Metastatic Liver Carcinoma in the Adrenal Gland (tissue), 2 donors: ENCODE measurements around a stretch of chr17.

GRCh38 chr17:44462889-44463276 lies 40.3 kb downstream of the GPATCH8 start:
- PRO-cap, 2 experiments: no peak in any of the 2 experiments

DNA sequence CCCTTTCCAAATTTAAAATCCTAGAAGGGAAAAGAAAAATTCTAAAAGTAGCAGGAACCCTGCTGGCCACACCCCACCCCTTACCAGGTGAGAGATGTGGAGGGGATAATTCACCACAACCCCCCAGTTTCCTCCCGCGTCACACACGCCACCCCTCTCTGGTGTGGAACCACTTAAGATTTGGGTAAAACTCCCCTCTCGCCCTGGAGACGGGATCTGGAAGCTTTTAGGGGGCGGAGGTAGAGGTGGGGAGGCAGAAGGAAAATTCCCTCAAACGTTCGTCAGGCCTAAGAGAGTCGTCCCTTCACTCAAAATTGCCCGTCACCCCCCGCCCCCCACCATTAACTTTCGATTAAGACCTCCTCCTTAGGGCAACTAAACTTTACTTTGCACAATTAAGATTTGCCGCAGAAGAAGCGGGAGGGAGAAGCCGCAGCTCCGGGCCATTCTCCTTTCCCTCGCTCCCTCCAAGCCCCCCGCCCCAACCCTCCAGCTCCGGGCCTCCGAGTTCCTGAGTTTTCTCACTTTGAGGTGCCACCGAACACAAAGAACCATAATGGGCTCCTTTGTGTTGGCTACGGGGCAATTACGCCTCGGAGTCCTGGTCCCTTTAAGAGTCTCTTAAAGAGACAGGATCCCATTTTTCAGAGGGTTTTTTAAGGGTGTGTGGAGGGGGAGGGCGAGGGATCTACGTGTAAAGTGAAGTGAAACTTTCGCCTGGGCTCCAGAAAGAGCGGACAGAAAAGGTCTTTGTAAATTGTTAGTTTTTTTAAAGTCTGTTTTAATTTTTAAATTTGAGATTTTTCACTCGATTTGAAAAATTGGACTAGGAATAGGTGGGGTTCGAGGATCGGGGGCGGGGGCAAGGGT lies 953 bp upstream of the FZD2 start:
- PRO-cap, 2 experiments: no peak in any of the 2 experiments

DNA sequence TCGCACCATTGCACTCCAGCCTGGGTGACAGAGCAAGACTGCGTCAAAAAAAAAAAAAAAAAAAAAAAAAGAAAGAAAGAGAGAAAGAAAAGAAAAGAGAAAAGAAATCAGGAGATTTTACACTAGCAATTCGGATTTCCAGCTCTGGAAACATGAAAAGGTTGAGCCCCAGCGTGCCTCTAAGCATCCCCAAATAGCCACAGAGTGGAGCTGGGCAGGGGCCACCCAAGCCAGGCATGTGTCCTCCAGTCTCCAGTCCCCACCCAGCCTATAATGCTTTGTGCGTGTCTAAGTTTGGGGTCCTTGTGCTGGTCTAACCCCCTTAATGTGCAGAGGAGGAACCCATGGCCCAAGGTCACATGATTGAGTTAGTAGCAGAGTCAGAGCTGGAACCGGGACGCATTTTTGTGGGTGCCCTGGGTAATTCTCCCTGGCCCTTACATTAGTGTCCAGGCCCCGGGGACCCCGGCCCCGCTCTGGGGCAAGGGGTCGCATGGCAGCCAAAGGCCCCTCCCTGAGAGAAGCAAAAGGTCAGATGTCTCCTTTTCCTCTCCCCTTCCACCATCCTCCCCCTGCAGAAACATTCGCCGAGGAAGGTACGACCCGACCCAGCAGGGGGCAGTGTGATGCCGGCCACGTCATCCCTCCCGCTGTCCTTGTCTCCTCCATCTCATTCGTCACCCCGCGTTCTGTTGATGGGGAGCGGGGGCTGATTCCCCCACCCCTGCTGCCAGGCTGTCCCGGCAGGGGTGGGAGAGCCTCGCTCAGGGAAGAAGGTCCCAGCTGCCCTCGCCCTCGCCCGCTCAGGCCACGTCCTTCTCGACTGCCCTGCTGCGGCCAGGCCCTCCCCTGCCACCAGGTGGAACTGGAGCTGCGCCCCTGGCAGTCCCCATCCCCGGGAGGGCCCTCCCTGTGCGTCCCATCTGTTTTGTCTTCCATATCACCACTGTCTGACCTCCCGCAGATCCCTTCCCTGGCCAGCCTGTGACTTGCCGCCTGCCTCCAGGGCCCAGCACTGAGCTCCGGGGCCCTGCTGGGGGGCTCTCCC lies 20.2 kb downstream of the ADAM11 start:
- PRO-cap, 2 experiments: no peak in any of the 2 experiments

DNA sequence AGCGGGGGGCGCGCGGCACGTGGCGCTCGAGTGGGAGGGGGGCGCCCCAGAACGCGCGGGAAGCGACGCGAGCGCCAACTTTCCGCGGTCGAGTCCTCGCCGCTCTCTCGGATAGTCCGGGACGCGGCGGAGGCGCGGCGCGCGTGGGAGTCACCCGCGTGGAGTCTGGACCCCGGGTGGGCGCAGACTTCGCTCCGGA lies 153 bp upstream of the GJC1 start:
- PRO-cap, 2 experiments: no peak in any of the 2 experiments

- PRO-cap, 2 experiments: peak in 1 of 2 experiments; most common minus-strand start chr17:44911654 (in 1)
Measured at GRCh38 chr17:44911094-44911846, 4.0 kb downstream of the GFAP start.

DNA sequence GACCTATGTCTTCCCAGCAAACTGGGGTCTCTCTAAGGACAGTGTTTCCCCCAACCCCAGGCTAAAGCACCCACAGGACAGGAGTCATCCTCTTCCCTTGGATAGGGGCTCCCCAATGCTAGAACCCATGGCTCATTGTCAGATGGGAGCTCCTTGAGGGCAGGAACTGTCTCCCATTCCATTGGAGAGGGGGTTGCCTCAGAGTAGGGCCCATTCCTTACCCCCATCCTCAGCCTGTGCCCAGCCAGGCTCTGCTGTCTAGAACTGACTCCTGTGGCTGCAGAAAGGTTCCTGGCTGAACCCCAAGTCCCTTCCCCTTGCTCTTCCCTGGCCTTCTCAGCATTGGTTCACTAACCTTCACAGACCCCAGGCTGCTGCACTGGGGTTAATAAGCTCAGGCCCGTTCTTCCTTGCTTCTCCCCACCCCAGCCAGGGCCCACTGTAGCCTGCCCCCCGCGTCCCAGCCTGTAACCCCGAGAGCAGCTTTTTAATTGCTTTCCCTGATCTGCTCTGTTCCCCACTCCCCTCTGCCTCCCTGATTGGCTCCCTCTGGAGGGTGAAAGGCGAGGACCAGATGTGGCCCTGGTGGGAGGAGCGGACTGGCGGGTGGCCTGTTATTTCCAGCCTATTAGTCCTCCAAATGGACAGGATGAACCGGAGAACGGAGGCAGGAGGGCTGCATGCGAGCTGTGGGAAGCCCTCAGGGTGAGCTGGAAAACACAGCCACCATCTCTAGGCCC lies 5.9 kb upstream of the GFAP start:
- PRO-cap, 2 experiments: no peak in any of the 2 experiments

GRCh38 chr17:44965867-44966195 lies 2.3 kb downstream of the C1QL1 start:
- PRO-cap, 2 experiments: no peak in any of the 2 experiments

DNA sequence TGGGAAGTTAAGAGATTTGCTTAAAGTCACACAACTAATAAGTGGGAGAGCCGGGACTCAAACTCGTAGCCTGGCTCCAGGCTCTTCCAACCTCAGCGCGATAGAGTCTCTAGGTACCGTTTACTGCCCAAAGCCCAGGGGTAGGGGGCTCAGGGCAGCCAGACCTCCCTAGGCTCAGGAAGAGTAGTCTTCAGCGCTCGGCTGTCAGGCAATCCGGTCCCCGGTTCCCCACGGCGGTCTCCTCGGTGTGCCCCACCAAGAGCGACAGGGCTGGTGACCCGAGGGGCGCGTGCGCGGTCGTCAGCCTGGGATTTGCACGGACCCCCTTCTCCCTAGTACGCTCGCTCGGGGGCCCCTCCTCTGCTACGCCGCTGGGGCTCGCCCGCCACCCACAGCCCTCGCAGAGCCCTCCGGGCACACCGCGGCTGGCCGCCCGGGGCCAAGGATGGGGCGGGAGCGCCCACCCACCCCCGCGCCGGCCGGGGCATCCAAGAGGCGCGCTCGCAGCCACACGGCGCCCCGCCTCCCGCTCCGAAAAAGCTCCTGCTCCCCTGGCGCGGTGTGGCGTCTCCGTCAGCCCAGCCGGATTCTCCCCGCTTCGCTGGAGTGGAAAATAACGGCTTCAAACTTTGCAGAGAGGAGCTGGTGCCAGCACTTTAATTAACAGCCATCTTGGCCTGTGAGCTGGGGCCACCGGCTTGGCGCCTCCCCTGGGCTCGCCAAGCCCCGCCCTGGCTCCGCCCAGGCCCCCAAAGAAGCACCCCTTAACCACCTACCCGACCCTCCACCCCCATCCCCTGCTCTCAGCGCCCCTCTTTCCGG lies 2.1 kb upstream of the C1QL1 start:
- PRO-cap, 2 experiments: no peak in any of the 2 experiments

- PRO-cap, 2 experiments: no peak in any of the 2 experiments
Measured at GRCh38 chr17:45073572-45074236, 12.6 kb downstream of the NMT1 start.

- PRO-cap, 2 experiments: no peak in any of the 2 experiments
Measured at GRCh38 chr17:45103248-45104085, 28.8 kb downstream of the PLCD3 start.

DNA sequence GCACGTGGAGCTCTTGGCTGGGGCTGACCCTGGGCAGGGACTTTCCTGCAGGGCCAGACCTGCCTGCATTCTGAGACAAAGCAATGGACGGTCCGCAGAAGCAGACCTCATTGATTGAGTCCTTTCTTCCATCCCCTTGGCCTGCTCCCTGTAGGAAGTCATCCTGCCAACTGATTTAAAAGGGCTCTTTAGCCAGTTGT lies 26.2 kb downstream of the PLCD3 start:
- PRO-cap, 2 experiments: no peak in any of the 2 experiments

- PRO-cap, 2 experiments: no peak in any of the 2 experiments
Measured at GRCh38 chr17:45116525-45116957, 15.8 kb downstream of the PLCD3 start.

DNA sequence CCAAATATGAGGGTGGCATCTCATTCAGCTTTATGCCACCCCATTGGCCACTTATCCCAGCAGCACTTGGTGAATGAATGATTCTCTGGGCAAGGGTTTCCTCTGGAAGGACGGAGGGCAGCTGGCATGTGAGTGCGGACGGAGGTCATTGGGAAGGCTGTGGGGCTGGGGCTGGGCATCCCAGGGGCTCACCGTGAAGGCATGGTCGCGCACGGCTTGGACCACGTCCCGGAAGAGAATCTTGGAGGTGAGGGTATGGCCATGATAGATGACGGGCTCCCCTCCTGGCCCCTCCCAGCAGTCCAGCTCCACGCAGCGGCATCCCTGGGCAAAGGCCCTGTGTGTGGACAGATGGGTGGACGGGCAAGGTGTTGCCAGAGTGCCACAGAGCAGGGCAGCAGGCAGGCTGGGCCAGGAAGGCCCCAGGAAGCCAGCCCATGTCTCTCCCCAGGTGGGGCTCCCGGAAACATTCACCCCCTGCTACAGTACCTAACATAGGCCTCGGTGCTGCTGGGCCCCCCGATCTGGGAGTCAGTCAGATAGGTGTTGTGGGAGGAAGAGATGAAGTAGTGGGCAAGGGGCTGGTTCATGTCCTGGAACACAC lies 14.4 kb downstream of the PLCD3 start:
- PRO-cap, 2 experiments: no peak in any of the 2 experiments

DNA sequence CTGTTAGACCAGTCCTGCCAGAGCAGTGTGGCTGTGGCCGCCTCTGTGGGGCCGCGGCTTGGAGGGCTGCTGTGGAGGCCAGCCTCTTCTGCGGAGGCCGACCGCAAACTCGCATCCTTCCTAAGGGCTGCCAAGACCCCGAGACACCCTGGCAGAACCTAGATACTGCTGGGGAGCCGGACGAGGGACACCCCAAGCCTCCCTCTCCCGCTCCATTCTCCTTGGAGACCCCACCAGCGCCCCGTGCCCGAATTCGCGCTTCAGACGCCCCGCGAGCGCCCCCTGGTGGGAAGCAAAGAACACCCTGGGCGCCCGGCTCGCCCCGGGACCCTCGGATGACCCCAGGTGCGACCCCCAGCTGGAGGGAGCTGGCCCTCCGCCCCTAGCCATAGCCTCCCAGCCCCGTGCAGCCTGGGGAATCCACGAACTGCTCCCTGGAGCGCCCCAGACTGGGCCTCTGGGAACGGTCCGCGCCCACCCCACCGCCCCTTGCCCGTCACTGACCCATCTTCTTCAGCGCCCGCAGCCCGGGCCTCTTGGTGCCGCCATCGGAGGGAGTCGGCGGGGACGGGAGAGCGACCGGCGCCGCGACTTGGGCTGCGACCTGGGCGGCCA lies 464 bp downstream of the PLCD3 start:
- PRO-cap, 2 experiments: no peak in any of the 2 experiments

- PRO-cap, 2 experiments: no peak in any of the 2 experiments
Measured at GRCh38 chr17:45150680-45151228, 2.5 kb downstream of the HEXIM1 start.

DNA sequence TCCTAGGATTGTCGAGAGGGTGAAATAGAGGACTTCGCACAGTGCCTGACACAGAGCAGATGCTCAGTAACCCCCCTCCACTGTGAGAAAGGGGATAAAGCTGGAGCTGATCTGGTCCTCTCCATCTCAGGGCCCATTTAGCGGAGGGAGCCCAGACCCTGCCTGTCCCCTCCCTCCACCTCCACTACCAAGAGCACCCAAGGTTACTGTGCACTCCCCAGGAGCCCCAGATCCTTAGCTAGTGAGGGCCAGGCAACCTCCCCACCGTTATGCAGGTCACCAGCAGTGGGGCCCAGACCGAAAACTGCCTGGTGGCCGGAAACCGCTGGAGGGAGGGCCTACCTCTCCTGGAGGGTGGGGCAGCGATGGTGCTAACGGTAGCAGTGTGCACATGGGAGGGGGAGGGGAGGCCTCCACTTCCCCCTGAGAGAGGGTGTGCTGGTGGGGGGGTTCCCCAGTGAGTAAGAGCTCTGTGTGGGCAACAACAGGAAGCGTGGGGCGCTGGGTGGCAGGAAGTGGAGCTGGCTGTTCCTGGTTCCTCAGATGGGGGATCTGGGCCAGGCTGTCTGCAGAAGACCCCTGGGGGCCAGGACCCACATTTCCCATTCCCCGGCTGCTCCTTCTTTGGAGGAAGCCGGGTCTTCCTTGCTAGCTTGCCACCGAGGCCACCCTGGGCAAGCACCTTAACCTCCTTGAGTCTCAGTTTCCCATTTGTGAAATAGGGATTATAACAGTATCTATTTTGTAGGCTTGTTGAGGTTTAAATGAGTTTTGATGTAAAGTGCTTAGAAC lies 4.4 kb downstream of the FMNL1 start:
- PRO-cap, 2 experiments: peak in 2 of 2 experiments; most common plus-strand start position 542 of the sequence (in 2); most common minus-strand start position 306 of the sequence (in 2)

GRCh38 chr17:45227882-45228715 lies 6.4 kb downstream of the FMNL1 start:
- PRO-cap, 2 experiments: peak in 2 of 2 experiments; most common plus-strand start chr17:45228567 (in 2)

- PRO-cap, 2 experiments: no peak in any of the 2 experiments
Measured at GRCh38 chr17:45298399-45299053, 18.3 kb downstream of the MAP3K14 start.

GRCh38 chr17:45341529-45342123 lies 24.8 kb upstream of the MAP3K14 start:
- PRO-cap, 2 experiments: no peak in any of the 2 experiments

GRCh38 chr17:45394356-45395695 lies 37.8 kb downstream of the ARHGAP27 start:
- PRO-cap, 2 experiments: no peak in any of the 2 experiments